Ishikawa (cell line): ENCODE results near the genes SAXO1 and LINGO2.

GRCh38 chr9:19033019-19033630, at the start of gene SAXO1:
SAXO1 (minus strand) TSS chr9:19033209.
- RRBS = no CpG with 5 or more reads among the region's 22 CpGs

GRCh38 chr9:19119647-19120268, 7.5 kb downstream of the PLIN2 start:
- RRBS = no CpG with 5 or more reads among the region's 6 CpGs

DNA sequence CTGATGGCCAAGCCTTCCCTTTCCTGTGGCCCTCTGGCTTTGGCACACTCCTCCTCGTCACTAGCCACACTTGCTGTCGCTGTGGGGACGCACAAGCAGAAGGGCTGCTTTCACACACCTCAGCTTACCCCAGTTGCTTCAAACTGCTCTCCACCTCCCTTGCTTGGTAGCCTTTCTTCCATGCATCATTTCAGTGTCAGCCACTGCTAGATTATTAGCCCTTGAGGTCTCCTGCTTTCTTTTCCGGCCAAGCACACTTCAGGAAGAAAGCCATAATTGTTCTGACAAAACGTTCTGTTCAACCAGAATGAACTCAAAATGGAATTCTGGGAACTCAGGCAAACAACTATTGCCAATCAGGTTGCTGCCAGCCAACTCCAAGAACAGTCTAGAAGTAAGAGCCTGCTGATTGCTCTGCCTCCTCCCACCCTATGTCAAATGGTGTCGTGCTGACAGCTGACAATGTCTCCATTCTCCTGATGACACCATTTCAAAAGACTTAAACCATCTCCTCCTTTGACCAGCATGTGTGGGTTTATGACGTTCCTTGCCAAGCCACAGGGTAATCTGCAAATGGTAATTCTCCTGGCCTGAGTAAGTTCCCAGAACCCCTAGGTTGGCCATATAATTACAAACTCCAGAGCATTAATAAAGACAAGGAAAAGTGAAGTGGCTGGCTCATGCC, 21.8 kb upstream of the PLIN2 start:
- RRBS = no CpG with 5 or more reads among the region's 7 CpGs

DNA sequence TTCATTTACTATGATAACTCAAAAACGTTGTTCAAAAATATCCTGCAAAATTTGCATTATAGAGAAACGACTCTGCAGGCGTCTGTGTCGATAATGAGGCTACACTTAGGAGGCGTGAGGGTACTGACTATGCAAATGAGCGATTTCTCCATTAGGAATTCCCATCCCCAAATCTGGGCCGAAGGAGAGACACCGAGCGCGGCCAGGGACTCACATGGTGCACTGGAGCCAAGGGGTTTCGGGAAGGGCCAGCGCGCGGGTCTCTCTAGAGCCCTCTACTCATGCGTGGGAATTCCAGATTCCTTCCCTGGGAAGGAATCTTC, 830 bp upstream of the DENND4C start:
- RRBS = no CpG with 5 or more reads among the region's 15 CpGs

DNA sequence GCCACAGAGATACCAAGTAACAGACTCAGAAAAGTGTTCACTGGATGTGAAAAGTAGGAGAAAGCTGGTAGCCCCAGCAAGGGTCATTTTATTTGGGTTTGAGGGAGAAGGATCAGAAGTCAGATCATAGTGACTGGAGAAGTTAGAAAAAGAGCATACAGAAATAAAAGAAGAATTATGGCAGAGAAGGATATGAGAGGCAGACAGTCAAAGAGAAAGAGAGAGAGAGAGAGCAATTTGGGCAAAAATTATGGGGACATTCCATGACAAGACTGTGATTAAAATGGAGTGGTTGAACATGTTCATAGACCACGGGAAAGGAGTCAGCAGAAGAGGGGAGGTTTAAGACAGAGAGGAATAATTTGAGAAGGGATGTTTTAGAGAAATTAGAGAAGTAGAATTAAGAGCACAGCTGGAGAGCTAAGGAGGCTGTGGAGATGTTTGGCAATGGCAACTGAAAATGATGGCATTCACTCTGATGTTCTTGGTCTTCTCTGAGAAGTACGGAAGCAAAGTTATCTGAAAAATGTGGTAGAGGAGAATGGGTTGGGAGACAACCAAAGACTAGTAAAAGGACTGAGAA, 23.3 kb upstream of the FOCAD start:
- RRBS = no CpG with 5 or more reads among the region's 2 CpGs

- RRBS = no CpG with 5 or more reads among the region's 1 CpG
Observed at GRCh38 chr9:21381671-21382081, 3.5 kb downstream of the IFNA2 start.

- RRBS = no CpG with 5 or more reads among the region's 29 CpGs
Observed at GRCh38 chr9:21402789-21403300, 6.1 kb upstream of the IFNA8 start.

- RRBS = no CpG with 5 or more reads among the region's 6 CpGs
Observed at GRCh38 chr9:27566596-27567208, 6.6 kb downstream of the C9orf72 start.

GRCh38 chr9:27572486-27573343, 566 bp downstream of the C9orf72 start:
- RRBS = 2% methylated on average over 33 of the region's 48 CpGs

- RRBS = no CpG with 5 or more reads among the region's 3 CpGs
Observed at GRCh38 chr9:28916316-28916707, 297.1 kb downstream of the LINGO2 start.

DNA sequence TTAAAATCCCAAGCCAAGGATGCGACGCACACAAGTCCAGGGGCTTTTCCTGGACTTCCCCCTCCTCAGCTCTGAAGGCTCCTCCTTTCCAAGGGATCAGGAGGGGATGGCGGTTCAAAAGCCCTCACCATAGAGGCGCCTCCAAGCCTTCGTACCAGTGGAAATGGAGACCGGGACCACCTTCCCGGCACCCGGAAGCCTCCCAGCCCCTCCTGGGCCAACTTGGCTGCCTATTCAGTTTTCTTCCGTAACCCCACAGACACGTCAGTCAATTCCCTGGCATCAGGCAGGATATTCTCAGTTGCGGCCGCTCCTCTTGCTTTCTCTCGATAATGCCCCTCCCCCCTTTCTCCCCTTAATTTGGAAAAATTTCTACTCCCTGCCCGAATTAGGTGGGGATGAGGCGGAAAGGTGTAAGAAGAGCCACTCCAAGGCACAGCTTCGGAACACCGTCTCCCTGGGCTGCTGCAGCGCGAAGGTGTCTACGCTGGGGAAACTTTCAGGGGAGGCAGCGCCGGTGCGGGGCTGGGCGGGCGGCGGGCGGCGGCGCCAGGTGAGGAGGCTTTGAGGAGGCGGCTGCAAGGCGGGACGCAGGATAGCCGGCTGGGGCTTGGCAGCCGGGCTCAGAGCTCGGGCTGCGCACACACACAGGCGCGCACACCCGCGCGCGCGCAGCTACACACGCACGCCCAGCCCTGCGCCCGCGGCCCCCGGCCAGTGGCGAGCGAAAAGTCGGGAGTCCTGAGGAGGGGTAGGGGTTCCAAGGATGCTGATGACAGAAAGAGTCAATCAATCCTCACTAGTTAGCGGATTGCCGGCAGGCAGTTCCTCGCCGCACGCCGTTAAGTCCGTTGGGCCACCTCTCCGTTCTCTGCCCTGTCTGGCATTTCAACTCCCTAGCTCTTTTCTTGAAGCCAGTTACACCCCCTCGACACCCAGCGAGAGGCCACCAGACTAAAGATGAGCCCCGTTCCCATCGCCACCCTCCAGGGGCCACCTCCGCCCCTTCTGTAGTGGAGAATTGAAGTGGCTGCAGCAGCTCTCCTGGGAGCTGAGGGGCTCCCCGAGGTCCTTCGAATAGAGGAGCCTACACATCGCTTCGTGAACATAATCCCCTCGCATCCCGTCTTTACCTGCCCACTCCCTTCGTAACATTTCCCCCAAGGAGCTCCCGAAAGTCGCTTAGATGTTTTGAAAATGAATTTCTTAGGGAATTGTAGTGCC, at the start of gene LINGO2:
Gene LINGO2 (minus strand): TSS at position 649 of the 1,224 bp plus-strand sequence.
- RRBS = 2% methylated on average over 27 of the region's 74 CpGs

GRCh38 chr9:32537573-32538371, 11.8 kb upstream of the RIGI start:
- RRBS = no CpG with 5 or more reads among the region's 1 CpG

- RRBS = 1% methylated on average over 26 of the region's 76 CpGs
Observed at GRCh38 chr9:32550462-32551228, 1.5 kb upstream of the SMIM27 start.

- RRBS = under 1% methylated on average over 10 of the region's 53 CpGs
Observed at GRCh38 chr9:33025398-33026445, 649 bp downstream of the DNAJA1 start.

- RRBS = no CpG with 5 or more reads among the region's 2 CpGs
Observed at GRCh38 chr9:33184976-33185336, 17.8 kb upstream of the B4GALT1 start.

DNA sequence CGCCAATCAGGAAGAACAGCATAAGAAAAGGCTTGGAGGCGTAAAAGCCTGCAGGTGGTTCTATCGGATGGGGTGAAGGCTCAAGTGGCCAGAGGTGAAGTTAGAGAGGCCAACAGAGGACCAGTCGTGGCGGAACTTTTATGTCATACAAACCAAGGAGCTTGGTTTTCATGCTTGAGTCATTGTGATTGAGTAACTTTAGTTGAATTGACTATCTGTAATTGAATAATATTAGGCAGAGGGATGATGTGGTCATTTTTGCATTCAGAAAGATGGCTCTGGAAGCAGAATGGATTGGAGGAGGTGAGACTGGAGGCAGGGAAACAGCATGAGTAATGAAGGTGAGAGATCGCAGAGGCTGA, 7.2 kb upstream of the SPINK4 start:
- RRBS = no CpG with 5 or more reads among the region's 6 CpGs

DNA sequence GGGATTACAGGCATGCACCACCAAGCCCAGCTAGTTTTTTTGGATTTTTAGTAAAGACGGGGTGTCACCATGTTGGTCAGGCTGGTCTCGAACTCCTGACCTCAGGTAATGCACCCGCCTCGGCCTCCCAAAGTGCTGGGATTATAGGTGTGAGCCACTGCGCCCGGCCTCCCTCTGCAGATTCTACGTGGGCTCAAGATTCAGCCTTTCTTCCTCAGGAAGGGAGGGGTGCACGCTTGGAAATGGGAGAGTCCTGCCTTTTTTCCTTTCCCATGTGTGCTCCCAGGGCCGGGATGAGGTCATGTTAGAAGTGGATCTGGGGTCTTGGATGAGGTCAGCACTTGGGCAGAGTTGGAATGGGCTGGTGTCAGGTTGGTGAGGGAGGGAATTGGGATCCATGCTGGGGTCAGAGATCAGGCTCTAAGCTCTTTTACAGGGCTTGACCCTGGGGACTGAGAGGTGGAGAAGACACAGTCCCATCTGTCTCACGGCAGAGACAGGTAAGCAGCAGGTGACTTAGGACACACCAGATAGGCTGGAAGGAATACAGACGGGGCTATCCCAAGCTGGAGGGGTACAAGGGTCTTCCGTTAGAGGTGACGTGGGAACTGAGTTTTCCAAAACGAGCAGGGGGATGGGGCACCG, 1.6 kb upstream of the AQP7 start:
- RRBS = no CpG with 5 or more reads among the region's 15 CpGs

DNA sequence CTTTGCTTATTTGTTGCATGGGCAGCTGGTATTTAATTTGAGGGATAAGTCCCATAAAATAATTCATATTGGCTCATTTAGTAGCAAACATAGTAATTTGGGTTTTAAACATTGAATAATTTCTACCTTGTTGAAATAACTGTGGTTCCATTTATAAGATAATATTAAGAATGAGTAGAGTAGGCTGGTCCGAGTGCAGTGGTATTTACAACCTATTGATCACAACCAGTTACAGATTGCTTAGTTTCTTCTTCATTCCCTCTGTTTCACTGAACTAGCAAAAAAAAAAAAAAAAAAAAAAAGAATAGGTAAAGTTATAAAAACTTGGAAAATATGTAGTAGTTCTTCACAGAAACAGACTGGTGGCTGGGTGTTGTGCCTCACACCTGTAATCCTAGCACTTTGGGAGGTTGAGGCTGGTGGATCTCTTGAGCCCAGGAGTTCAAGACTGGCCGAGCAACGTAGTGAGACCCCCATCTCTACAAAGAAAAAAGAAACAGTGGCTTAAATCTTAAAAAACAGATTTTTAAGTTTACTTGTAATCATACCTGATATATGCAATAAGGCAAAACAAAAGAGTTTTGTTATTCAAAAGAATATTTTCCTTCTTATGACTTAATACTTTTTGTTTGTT, 14.0 kb downstream of the UBE2R2 start:
- RRBS = no CpG with 5 or more reads among the region's 3 CpGs

- RRBS = no CpG with 5 or more reads among the region's 13 CpGs
Observed at GRCh38 chr9:33932887-33933793, 115.5 kb downstream of the UBAP2 start.